Myometrial cell (primary cell): ENCODE measurements around a stretch of chr7.

DNA sequence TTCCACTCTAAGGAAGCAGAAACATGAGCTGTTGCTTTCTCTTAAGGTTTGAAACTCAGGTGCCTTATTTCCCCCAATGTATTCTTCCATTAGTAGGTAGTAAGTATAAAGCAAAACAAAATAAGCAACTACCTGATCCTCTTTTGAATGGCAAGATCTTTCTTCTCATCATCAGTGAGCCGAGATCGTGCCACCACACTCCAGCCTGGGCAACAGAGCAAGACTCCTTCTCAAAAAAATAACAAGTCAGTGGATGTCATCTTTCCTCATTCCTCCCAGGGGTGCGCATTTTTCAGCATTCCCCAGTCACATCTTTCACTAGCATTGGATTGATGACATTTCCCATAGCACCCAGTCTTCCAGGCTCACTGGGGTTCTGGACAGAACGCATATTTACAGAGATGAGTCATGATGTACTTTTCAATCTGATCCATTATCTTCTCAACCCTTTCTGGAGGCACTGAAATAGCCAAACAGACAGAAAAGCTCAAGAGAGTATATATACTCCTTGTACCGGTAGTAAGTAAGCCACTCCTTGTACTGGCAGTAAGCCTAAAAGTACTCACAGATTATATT, 60.5 kb downstream of the MDH2 start:
- RAMPAGE, long total RNA = no peak

DNA sequence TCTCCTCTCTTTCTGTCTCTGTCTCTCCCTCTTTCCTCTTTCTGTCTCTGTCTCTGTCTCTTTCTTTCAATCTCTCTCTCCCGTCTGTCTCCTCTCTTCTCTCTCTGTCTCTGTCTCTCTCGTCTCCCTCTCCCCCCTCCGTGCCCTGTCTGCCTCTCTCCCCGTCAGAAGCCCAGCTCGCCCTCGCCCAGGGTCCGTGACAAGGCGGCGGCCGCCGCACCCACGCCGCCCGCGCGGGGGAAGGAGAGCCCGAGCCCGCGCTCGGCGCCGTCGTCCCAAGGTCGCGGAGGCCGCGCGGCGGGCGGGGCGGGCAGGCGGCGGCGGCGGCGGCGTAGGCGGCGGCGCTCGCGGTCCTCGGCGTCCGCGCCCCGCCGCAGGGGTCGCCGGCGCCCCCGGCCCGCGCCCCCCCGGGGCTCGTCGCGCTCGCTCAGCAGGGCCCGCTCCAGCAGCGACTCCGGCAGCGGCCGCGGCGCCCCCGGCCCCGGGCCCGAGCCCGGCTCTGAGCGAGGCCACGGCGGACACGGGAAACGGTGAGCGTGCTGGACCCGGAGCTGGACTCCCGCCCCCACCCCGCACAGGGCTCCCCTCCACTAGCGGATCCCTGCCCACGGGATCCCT, 21.1 kb upstream of the HSPB1 start:
- RAMPAGE, long total RNA = no peak

DNA sequence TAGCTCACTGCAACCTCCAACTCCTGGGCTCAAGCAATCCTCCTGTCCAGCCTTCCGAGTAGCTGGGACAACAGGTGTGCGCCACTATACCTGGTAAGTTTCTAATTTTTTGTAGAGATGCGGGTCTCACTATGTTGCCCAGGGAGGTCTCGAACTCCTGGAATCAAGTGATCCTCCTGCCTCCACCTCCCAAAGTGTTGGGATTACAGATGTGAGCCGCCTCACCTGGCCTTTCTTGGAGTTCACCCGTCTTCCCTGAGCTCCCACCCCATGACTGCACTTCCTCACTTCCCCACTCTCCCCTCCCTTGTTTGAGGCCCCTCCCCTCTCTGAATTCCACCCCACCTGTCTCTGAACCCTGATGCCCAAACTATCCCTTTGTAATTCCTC, 11.3 kb downstream of the HSPB1 start:
- RAMPAGE, long total RNA = no peak

DNA sequence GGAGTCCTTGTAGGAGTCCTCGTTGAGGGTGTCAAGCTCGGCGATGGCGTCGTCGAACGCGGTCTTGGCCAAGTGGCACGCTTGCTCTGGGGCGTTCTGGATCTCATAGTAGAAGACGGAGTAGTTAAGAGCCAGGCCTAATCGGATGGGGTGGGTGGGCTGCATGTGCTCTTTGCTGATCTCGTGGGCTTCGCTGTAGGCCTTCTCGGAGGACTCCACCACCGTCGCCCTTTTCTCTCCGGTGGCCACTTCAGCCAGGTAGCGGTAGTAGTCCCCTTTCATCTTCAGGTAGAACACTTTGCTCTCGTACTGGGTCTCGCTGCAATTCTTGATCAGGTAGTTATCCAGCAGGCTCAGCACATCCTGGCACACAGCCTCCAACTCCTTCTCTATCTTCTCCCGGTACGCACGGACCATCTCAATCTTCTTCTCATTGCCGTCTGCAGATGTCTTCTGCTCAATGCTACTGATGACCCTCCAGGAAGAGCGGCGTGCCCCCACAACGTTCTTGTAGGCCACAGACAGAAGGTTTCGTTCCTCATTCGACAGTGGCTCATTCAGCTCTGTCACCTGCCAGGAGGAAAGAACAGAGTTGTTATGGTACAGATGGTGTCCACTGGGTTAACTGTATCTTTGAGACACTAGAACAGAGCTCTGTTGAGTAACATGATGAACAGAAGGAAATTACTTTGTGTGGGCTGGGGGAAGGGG, 27.3 kb downstream of the HSPB1 start:
- RAMPAGE, long total RNA = no peak

DNA sequence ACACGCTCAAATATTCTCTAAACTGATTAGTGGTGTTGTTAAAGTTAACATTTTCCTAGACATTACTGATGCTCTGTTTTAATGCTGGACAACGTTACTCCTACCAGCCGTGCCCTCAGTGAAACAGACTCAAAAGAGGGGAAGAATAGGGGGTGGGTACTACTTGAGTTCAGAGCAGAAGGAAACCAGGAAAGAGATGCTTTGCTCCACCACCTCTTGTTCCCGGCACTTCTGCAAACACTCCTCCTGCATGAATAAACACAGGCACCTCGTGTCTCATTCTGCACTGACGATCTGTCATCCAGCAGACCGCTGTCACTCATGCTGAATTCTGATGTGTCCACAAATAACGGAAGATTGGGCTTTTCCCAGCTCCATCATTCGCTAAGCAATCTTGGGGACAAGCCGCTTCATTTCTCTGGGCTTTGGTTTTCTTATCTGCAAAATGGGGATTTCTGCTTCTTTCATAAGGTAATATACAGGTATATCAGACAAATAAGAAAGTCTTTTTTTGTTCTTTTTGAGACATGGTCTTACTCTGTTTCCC, 26.7 kb downstream of the YWHAG start:
- RAMPAGE, long total RNA = no peak

- RAMPAGE, long total RNA = no peak
Observed at GRCh38 chr7:76358388-76358573, 510 bp downstream of the YWHAG start.

- RAMPAGE, long total RNA = no peak
Observed at GRCh38 chr7:76359208-76359718, 472 bp upstream of the YWHAG start.

GRCh38 chr7:76365908-76366513, 7.2 kb upstream of the YWHAG start:
- RAMPAGE, long total RNA = no peak

DNA sequence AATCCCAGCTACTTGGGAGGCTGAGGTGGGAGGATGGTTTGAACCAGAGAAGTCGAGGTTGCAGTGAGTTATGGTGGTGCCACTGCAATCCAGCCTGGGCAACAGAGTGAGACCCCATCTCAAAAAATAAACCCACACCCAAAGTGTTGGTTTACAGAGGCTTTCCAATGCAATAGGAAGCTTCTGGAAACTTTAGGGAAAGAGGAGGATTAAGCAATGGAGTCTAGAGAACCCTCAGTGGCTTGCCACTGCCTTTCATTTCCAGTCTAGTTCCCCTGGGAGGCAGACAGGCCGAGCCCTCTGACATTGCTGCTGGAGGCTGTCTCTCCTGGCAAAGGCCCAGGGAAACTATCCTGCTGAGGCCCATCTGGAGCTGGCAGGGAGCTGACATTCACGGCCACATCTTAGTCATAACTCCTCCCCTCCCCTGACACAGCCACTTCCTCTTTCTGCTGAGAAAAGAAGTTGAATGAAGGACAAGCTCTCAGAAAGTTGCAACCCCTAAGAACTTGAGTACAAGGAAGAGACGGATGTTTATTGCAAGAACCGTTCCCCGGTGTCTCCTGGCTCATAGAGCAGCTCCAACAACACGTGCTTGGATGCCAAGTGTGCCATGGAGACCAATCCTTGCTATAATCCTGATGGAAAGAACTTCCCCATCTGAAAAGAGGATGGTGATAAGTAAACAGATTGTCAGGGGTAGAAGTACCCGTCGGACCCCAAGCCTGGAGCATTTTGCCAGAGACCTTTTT, 21.1 kb downstream of the POMZP3 start:
- RAMPAGE, long total RNA = no peak

DNA sequence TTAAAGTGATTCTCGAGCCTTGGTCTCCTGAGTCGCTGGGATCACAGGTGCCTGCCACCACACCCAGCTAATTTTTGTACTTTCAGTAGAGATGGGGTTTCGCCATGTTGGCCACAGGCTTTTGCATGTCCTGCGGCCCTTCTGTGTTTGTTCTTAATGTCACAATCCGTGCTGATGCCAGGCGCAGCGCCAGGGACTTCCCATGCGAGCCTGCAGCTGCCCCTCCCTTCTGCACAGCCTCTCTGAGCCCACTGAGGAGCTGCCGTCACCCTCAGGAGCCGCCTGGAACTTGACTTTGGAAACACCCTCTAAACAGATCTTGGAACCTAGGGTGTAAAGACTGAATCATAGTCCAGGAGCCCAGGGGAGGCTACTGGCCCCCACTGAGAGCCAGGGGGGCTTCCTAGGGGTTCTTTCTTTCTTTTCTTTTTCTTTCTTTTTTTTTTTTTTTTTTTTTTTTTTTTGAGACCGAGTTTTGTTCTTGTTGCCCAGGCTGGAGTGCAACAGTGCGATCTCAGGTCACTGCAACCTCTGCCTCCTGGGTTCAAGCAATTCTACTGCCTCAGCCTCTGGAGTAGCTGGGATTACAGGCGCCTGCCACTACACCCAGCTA, 24.1 kb downstream of the SPDYE17 start:
- RAMPAGE, long total RNA = no peak

DNA sequence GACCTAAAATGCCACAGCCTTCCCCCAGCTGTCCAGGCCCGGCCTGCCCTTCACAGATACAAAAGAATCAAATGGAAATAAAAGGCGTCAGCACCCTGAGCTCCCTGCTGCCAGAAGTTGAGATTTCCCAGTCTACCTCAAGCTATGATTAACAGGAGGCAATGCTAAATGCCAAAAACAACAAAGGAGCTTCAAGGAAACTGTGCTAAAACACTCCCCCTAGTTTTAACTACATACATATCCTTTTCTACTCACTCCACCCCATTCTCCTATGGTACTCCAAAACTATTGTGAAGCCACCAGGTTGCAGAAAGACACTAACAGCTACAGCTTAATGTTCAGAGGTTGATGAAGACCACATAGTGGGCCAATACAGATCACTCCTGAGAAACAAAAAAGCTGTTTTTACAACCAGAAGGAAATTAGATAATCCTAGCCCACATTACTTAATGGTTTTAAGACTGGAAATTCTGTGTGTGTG, 67.6 kb downstream of the GSAP start:
- RAMPAGE, long total RNA = no peak

DNA sequence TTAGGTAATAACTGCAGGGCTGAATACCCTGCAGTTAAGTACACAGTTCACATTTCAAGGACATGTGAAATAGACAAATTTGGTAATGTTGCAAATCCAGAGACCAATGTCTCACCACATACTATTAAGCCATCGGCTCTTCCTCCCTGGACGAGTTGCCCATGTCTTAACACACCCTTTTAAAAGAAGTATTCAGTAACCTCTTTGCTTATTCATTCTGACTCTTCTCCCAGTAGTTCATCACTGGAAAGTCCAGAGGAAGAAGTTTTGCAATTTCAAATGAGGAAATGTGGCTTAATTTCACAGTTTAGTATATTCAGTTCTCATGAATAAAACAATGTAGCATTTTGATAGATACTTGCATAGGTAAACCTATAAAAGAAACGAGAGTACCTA, 6.0 kb downstream of the GSAP start:
- RAMPAGE, long total RNA = no peak

GRCh38 chr7:77482046-77482256, 55.1 kb upstream of the PTPN12 start:
- RAMPAGE, long total RNA = no peak

DNA sequence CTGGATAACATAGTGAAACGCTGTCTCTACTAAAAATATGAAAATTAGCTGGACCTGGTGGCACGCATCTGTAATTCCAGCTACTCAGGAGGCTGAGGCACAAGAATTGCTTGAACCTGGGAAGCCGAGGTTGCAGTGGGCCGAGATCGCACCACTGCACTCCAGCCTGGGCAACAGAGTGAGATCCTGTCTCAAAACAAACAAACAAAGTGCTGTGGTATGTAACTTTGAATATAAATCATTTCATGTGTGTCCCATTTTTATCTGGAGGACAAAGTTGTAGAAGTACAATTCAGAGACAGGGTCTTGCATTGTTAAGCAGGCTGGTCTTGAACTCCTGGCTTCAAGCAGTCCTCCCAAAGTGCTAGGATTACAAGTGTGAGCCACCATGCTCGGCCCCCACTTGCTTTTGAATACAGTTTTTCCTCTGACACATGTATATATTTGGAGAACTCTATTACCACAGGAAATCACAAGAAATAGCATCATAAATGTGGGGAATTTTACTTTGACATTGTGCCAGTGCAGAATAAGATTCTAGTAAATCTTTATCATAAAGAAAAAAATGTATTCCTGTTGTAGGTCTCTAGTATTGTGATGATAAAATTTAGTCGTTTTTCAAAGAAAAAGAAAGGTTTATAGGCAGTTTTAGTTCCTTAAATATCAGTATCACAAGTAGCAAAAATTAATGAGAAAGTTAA, 32.6 kb downstream of the PTPN12 start:
- RAMPAGE, long total RNA = no peak

DNA sequence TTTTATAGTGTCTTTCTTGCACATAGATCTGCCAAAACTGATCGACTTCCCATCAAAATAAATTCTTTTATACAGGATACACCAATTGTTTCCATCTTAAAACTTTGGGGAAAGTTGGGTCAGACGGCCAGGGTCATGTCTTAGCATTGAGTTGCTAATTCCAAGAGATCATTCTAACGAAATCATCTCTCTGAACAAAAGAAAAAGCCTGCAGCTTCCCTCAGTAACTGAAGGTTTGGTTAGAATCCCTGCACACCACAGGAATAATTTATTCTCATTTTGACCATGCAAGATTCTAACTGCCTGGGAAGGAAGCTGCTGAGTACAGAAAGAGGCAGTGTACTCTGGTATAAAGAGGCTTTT, 77.1 kb upstream of the RSBN1L start:
- RAMPAGE, long total RNA = no peak

DNA sequence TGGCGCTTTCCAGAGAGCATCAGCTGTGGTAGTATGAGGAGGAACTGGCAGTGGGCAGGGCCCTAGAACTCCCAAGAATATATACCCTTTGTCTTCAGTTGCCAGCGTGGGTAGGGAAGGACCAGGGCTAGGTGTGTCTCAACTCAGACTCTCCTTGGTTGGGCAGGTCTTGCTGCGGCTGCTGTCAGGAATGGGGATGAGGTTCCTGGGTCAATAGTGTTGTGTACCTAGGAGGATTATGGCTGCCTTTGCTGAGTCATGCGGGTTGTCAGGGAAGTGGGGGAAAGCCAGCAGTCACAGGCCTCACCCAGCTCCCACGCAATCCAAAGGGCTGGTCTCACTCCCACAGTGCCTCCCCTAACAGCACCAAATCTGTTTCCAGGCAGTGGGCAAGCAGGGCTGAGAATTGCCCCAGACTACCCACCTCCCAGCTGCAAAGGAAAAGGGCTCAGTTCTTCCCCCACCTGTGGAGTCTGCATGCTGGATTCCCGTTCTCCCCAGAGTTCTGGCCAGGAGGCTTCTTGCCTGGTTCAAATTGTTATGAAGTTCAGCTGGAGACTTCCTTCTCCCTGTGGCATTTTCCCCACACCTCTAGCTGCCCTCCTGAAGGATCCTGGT, 191.9 kb upstream of the TMEM60 start:
- RAMPAGE, long total RNA = no peak

DNA sequence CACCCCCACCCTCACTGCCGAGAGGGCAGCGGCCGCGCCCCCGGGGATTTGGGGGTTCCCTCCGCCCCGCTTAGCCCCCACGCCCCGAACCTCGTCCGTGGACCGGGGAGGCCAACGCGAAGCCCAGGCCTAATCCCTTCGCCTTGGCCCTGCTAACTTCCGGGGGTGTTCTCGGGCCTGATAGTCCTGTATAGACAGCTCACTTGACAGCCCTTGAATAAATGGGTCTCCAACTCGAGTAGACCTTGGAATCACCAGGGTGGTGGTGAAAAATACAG, 221.8 kb upstream of the TMEM60 start:
- RAMPAGE, long total RNA = no peak

DNA sequence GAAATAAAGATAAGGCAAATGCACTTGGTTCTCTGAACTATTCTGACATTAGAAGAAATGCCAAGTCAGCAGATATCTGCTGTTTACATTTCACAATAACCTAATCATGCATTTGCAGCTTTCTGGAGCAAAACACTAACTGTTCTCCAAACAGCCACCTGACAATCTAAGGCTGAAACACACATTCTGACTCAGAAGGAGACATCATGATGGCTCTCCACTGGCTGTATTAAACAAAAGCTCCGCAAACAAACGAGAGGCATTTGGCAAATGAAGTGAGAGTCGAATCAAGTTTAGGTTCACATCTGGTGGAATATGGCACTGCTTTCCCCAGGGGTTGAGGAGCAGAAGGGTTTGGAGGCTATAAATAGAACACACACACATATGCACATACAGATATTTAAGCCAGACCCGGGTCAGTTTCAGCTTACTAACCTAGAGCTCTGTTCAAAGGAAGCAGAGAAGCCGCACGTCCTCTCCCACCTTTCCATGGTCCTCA, 683.0 kb downstream of the MAGI2 start:
- RAMPAGE, long total RNA = no peak

GRCh38 chr7:78944204-78944684, 509.2 kb downstream of the MAGI2 start:
- RAMPAGE, long total RNA = no peak

GRCh38 chr7:80603948-80604339, 34.5 kb upstream of the CD36 start:
- RAMPAGE, long total RNA = no peak